AG04450 (cell line): ENCODE measurements around a stretch of chr9.

- CAGE, long polyA plus RNA: no peak
- RRBS: no CpG with 5 or more reads among the region's 21 CpGs
These were observed 14.6 kb downstream of the WASHC1 start for GRCh38 chr9:14502-15150.

DNA sequence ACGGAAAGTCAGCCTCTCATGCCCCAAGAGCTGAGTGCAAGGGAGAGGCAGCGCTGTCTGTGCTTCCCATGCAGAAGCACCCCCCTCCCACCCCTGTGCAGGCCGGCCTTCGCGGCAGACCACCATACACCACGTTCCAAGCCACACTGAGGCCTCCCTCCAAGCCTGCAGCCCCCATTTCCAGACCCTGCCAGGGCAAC, 7.6 kb downstream of the WASHC1 start:
- CAGE, long polyA plus RNA: no peak
- RRBS: no CpG with 5 or more reads among the region's 6 CpGs

DNA sequence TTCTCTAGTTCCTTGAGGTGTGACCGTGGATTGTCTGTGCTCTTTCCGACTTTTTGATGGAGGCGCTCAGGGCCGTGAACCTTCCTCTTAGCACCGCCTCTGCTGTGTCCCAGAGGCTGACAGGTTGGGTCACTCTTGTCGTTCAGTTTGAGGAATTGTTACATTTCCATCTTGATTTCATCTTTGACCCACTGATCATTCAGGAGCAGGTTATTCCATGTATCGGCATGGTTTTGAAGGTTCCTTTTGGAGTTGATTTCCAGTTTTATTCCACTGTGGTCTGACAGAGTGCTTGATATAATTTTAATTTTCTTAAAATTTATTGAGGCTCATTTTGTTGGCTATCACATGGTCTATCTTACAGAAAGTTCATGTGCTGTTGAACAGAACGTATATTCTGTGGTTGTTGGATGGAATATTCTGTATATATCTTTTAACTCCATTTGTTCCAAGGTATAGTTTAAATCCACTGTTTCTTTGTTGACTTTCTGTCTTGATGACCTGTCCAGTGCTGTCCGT, 8.6 kb upstream of the FOXD4 start:
- CAGE, long polyA plus RNA: no peak
- RRBS: no CpG with 5 or more reads among the region's 9 CpGs

DNA sequence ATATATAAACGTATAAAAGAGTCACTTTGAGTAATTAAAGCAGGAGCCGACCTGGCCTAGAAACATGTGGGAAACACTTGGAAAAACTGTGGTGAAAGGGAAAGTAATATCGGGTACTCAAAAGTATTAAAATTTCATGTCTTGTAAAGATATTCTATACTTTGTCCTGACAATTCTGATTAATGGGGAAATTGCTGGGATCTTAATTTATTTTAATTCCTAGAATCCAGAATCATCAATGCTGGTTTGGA, 129.2 kb upstream of the KANK1 start:
- CAGE, long polyA plus RNA: no peak
- RRBS: no CpG with 5 or more reads among the region's 3 CpGs

DNA sequence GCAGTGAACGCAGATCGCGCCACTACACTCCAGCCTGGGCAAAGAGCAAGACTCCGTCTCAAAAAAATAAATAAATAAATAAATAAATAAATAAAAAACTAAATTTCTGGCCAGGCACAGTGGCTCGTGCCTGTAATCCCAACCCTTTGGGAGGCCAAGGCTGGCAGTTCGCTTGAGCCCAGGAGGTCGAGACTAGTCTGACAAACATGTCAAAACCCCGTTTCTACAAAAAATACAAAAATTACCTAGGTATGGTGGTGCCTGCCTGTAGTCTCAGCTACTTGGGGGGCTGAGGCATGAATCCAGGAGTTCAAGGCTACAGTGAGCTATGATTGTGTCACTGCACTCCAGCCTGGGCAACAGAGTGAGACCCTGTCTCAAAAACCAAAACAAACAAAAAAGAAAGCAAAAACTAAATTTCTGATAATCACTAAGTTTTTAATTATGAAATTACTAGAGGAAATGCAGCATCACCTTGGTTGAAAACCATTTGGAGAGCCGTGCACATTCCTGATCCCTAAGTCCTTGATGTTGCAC, 36.3 kb upstream of the KANK1 start:
- CAGE, long polyA plus RNA: no peak
- RRBS: no CpG with 5 or more reads among the region's 9 CpGs

GRCh38 chr9:544818-545390, 40.4 kb downstream of the KANK1 start:
- CAGE, long polyA plus RNA: no peak
- RRBS: no CpG with 5 or more reads among the region's 3 CpGs

DNA sequence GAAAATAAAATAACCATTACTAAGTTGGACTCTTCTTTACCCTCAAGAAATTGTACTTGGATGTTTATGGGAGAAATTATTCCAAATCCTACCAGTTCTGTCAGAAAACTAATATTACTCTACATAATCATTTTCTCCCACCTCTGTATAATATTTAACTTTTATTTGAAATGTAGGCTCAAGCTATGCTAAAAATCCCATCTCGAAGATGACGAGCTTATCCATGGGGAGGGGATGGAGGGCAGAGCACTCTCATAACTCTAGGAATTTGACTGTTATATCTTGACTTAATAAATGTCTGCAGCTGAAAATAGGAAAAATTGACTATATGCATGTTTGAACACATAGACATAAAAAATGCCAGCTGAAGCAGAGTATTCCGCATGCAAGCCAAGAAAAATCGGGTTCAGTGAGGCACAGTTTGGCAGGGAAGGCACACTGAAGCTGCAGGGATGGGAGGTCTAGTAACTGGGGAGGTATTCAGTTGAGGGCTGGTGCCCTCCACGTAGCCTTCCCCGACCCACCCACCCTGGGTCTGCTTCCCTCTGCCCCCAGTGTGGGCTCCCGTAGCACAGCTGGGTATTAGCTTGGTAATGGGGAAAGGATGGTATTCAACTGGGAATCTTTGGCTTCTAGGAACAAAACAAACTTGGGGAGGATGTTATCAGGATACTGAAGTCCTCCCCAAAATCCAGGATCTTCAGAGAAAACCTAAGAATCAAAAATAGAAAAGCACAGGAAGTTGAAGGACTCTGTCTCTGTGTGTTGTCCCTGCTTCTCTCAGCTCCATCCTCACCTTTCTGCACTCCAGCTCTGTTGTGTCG, 74.4 kb downstream of the KANK1 start:
- CAGE, long polyA plus RNA: no peak
- RRBS: no CpG with 5 or more reads among the region's 8 CpGs

DNA sequence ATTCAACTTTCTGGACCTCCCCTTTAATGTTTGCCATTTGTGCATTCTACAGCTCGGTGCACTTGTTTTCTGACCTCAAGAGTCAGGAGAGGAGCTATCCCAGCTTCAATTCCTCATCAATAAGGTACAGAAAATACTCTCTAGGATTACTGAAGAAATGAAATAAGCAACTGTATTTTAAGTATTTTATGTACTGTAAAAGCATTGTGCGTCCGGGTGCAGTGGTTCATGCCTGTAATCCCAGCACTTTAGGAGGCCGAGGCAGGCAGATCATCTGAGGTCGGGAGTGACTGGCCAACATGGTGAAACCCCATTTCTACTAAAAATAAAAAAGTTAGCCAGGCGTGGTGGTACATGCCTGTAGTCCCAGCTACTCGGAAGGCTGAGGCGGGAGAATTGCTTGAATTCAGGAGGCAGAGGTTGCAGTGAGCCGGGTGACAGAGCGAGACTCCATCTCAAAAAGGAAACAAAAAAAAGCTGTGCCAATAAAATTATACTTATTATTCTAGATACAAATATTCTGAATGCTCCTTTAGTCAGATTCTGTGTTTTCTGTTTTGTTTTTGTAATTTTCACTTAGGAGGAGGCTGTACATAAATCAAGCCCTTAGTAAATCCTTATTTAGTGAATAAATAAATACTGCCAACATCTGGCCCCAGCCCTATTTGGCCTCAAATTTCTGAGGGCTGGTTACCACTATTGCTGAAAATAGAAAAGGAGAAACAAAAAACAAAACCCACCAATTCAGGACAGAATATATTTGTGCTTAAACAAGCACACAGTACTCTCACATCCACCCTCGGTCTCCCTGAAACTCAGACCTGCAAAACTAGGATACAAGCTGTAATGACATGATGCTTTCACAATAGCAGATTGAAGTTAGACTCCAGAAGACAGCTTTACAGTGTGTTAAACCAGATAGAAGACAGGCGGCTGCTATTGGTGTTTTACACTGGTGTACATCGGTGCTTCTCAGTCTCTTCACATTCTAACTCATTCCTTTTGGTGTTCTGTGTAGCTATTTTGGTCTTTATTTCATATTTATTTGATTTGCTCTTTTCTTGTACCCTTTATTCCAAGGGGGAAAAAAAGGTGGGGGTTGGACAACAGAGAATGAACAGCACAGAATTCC, 121.8 kb downstream of the KANK1 start:
- CAGE, long polyA plus RNA: no peak
- RRBS: no CpG with 5 or more reads among the region's 13 CpGs

DNA sequence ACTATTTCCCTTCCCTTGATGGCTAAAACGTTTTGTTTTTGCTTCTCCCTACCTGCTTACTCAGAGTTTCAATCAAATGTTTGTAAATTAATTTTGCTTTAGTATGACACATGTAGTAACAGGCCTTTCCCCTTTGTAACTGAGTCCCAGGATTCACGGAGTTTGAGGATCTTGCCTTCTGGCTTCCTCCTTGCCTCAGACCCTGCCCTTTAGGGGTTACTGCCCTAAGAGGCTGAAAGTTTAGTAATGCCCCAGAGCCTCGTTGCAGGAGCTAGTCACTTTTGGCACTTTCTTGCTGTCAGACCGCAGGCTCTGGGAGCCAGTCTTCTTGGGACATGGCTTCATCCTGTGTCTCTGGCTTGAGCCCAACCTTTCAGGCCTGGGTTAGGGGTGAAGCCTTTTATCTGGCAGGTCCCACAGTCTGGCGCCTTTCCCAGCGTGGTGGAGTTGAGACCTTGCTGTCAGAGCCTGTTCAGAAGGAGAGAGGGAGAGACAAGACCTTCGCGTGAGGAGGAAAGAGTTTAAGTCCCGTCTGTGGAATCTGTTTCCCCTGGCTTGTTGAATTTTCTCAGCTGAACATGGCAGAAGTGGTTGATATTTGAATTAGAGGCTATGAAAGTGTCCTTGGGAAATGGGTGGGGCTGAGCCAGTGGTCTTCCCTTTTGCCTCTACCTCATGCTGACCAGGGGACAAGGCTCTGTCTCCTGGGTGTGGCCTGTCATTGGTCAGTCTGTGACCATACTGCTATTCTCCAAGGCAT, 151.5 kb downstream of the KANK1 start:
- CAGE, long polyA plus RNA: no peak
- RRBS: no CpG with 5 or more reads among the region's 9 CpGs

DNA sequence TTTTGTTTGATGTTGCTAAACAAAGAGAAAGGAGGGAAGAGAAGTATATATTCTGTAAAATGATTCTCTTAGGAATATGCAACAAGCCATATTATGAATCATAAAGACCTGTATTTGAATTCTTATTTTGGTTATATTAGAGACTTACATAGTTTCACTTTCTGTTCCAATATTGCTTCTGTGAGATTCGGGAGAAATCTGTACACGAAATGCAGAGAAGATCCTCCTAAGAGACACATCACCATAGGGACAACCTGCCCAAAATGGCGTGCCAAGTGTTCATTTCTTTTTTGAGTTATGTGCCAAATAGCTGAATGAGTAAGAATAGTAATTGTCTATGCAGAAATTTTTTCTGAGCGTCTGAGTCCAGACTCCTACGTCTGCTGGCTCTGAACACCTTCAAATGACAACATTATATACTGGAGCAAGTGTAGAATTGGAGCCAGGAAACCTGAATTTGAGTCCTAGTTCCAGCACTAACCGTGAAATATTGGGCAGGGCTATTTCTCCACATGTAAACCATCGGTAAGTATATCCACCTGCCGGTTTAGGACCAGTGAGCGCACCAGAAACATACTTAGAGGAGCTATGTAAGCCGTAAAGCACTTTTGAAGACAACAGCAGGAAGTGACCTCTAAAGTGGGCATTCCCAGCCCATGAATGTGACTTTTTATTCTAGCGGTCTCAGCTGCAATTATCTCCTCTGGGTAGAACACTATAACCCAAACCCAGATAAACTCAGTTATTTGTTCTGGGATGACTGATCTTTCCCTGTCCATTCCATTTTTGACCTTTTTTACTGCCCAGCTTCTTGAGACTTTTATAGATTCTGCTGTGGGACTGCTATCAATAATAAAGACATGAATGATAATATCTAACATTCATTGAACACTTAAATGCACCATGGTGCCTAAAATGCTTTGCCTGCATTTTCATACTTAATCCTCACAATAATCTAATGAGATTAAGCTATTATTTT, 163.8 kb upstream of the DMRT1 start:
- CAGE, long polyA plus RNA: no peak
- RRBS: no CpG with 5 or more reads among the region's 11 CpGs

DNA sequence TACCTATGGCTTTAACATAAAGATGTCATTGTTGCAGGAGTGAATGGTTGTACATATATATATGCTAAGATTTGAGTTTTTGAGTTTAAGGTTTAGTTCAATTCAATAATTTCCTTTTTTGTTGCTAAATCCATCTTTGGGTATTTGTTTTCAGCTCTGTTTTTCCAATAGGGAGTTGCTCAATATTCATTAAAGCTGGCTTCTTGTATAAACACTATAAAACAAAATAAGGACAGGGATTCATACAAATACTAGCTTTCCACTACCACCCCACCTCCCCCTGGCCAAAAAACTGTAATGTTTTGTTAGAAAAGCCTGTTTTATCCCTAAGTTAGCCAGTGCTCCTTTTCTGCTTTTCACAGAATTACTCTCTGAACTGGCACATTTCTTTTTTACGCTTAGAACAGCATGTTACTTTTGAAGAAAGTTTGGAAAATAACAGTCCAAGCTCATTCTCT, 147.5 kb upstream of the DMRT1 start:
- CAGE, long polyA plus RNA: no peak
- RRBS: no CpG with 5 or more reads among the region's 1 CpG

DNA sequence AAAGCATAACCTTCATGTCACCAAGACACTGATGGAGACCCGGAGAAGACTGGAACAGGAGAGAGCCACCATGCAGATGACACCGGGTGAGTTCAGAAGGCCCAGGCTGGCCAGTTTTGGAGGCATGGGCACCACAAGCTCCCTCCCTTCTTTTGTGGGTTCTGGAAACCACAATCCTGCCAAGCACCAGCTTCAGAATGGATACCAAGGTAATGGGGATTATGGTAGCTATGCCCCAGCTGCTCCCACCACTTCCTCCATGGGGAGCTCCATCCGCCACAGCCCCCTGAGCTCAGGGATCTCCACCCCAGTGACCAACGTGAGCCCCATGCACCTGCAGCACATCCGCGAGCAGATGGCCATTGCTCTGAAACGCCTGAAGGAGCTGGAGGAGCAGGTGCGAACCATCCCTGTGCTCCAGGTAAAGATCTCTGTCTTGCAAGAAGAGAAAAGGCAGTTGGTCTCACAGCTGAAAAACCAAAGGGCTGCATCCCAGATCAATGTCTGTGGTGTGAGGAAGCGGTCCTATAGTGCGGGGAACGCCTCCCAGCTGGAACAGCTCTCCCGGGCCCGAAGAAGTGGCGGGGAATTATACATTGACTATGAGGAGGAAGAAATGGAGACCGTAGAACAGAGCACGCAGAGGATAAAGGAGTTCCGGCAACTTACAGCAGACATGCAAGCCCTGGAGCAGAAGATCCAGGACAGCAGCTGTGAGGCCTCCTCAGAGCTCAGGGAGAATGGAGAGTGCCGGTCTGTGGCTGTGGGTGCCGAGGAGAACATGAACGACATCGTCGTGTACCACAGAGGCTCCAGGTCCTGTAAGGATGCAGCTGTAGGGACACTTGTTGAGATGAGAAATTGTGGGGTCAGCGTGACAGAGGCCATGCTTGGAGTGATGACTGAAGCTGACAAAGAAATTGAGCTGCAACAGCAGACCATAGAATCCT, 130.0 kb upstream of the DMRT1 start:
- CAGE, long polyA plus RNA: no peak
- RRBS: 95% methylated on average over 7 of the region's 23 CpGs

DNA sequence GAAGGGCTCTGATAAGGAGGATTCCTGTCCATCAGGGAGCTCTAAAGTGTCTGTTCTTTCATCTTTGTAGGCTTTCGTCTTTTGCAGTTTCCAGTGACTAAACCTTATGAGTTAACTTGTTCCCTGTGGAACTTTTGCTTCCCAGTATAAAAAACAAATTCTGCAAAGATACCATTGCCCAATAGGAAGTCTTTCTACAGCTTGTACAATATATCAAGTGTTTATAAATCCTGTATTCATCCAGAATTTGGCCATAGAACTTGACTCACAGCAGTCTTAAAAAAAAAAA, 89.5 kb upstream of the DMRT1 start:
- CAGE, long polyA plus RNA: no peak
- RRBS: no CpG with 5 or more reads among the region's 1 CpG

GRCh38 chr9:841969-842296, 436 bp downstream of the DMRT1 start:
- CAGE, long polyA plus RNA: no peak
- RRBS: 1% methylated on average over 3 of the region's 33 CpGs

DNA sequence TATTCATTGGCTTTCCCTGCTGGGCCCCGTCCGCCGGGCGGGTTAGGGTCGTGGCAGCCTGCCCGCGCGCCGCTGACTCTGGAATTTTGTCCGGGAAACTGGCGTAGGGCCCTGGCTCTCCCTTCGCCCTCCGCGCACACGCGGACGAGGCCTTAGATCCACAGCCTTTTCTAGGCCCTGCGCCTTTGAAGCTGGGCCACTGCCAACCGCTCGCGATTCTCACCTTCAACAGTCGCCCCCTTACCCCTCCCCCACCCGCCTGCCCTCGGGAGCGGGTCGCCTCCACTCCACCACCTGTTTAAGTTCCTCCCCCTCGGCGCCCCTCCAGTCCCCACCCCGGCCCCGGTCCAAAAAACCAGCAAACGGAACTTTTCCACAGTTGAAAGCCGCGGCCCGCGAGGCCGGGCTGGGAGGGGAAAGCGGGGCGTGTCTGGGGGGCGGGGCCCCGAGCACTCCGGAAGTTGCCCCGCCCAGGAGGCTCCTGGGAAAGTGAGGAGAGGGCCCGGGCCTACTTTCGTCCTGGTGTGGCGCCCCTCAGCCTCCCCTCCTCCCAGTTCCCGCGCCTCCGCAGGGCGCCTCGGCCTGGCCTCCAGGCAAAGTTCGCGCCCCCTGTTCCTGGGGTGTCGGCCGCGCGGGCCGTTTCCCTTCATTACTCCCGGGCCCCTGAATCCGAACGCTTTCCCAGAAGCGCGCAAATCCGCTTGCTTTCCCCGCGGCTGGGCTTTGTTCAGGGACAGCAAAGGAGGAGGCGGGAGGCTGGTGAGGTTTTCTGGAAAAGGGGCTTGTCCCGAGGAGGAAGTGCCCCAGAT, 4.6 kb upstream of the DMRT3 start:
- CAGE, long polyA plus RNA: no peak
- RRBS: 4% methylated on average over 20 of the region's 67 CpGs

GRCh38 chr9:972435-973352, 3.8 kb upstream of the DMRT3 start:
- CAGE, long polyA plus RNA: no peak
- RRBS: 4% methylated on average over 6 of the region's 68 CpGs

DNA sequence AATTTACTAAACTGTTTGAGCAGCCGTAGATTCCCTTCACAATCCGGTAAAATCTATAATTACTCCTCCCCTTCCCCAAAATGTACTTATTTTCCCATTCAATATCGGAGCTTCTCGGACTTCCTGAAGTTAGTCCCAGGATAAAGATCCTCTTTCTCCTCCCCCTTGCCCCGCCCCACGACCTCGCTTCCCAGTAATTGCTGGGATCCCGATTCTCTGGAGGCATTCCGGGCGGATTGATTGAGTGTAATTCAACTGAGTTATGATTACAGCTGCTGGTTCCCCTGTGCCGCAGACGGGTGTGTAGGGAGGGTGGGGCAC, 2.7 kb upstream of the DMRT2 start:
- CAGE, long polyA plus RNA: no peak
- RRBS: no CpG with 5 or more reads among the region's 12 CpGs

DNA sequence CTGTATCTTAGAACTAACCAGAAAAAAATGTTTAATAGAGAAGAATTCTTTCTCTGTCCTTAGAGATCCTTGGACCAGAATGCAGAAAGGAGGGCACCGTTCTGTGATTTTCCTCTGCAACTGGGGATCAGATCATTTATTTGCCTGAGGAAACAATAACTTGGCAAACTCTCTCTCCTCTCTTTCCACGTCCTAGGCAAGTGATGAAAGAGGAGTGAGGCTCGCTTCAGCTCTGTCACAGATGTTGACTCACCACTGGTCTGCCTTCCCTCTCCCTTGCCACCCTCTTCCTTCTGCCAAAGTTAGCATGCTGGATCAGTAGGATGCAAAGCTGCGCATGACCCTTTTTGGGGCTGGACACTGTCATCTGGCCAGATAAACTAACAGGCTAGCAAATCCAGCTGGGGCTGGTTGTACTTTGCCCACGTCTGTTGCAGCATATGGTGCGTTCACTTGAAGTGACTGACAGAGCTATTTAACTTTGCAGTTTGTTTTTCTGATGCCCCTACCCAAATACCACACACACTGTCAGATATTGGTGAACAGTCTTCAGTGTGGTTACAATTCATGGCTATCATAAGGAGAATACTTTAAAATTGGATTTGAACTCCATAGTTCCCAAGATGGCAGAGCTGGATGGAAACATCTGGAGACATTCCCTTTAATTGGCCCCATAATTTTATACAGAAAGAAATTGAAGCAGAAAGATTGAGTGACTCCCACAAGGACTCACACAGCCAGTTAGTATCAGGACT, 36.1 kb upstream of the SMARCA2 start:
- CAGE, long polyA plus RNA: no peak
- RRBS: no CpG with 5 or more reads among the region's 6 CpGs

- CAGE, long polyA plus RNA: no peak
- RRBS: no CpG with 5 or more reads among the region's 9 CpGs
These were observed 2.7 kb downstream of the SMARCA2 start for GRCh38 chr9:2017951-2018103.

DNA sequence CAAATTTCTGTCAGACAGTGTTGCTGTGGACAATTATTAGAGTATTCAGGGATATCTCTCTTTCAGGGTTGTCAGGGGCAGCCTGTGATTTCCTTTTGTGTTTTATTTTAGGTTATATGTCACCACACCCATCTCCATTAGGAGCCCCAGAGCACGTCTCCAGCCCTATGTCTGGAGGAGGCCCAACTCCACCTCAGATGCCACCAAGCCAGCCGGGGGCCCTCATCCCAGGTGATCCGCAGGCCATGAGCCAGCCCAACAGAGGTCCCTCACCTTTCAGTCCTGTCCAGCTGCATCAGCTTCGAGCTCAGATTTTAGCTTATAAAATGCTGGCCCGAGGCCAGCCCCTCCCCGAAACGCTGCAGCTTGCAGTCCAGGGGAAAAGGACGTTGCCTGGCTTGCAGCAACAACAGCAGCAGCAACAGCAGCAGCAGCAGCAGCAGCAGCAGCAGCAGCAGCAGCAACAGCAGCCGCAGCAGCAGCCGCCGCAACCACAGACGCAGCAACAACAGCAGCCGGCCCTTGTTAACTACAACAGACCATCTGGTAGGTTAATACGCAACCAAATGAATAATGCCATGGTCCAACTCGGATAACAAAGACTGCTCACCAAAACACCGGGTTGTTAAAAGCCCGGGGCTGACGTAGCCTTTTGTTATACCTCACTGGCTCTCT, 24.3 kb downstream of the SMARCA2 start:
- CAGE, long polyA plus RNA: no peak
- RRBS: 50% methylated on average over 3 of the region's 18 CpGs